SK-MEL-5 (cell line): Measurements from ENCODE around the gene MTRF1L.

DNA sequence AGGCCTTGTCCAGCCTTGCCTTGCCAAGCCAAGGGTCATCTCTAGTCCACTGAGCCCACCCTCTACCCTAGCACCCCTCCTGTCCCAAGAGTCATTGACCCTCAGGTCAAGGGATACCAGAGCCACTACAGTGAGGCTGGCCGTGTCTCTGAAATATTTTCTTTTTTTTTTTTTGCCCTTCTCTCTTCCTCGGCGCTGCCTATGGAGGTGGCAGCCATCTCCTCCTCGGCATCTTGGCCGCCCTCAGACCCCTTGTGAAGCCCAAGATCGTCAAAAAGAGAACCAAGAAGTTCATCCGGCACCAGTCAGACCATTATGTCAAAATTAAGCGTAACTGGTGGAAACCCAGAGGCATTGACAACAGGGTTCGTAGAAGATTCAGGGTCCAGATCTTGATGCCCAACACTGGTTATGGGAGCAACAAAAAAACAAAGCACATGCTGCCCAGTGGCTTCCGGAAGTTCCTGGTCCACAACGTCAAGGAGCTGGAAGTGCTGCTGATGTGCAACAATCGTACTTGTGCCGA lies 140.4 kb upstream of the AKAP12 start:
RAMPAGE:
- cytosol, long total RNA, result no peak
- long total RNA, result start-site peak on the plus strand centred at position 193 of the sequence, 36 bp wide, 16 and 23 reads in 2 replicates
- nucleus, long total RNA, result no peak

DNA sequence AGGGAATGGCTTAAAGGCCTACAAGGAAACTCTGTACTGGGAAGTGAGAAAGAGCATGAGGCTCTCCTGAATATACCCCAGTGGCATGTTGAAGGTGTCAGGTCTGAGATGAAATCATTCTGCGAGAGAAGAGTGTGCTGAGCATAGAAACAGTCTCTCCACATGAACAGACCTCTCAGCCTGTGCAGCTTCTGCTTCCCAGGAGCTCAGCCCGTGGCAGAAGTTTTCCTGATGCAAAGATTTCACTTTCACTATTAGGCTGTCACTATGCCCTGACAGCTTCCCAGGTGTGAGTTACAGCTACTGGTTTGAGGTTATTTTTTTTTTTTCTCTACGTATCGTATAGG lies 121.4 kb upstream of the AKAP12 start:
RAMPAGE:
- cytosol, long total RNA, result no peak
- long total RNA, result no peak
- nucleus, long total RNA, result no peak

GRCh38 chr6:151312765-151313664 lies 73.2 kb downstream of the AKAP12 start:
RAMPAGE:
- cytosol, long total RNA, result no peak
- long total RNA, result no peak
- nucleus, long total RNA, result no peak

RAMPAGE:
- cytosol, long total RNA, result no peak
- long total RNA, result no peak
- nucleus, long total RNA, result no peak
Measured at GRCh38 chr6:151341358-151342126, 49.8 kb downstream of the ZBTB2 start.

DNA sequence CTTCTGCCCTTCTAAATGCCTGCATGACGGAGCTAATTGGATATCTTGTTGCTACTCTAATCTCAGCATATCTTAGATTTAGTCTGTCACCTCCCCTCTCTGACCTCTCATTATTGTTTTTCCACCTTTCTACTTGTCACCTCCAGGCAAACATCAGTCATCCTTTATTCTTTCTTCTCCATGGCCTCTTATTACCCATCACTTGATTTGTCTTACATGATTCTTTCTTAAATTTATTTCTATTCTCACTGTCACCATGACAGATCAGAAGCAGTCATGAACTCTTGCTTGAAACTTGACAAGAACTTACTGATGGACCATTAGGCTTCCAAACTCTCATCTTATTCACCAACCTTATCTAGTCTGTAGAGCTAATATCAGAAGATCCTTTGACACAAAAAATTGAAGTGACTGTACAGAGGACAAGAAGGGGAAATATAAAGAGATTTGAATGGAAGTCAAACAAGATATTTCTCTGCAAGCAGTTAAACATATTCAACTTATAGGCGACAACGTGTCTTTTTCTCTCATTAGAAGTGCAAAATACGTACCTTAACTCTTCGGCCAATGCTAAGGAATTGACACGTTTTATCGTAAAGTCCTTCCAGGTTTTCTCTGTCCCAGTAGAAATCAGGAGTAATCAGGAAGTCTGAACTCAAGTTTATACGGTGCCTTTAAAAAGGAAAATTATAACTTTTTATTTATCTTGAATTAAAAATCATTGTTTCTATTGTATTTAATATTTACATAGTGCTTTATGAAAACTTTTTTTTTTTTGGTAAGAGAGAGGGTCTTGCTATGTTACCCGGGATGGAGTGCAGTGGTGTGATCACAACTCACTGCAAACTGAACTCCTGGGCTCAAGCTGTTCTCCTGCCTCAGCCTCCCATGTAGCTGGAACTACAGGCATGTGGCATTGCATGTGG lies 25.6 kb upstream of the ZBTB2 start:
RAMPAGE:
- cytosol, long total RNA, result no peak
- long total RNA, result no peak
- nucleus, long total RNA, result no peak

GRCh38 chr6:151656315-151656962 lies 151.0 kb upstream of the ESR1 start:
RAMPAGE:
- cytosol, long total RNA, result no peak
- long total RNA, result no peak
- nucleus, long total RNA, result no peak

GRCh38 chr6:151805281-151805897 lies 2.1 kb upstream of the ESR1 start:
RAMPAGE:
- cytosol, long total RNA, result no peak
- long total RNA, result no peak
- nucleus, long total RNA, result no peak

DNA sequence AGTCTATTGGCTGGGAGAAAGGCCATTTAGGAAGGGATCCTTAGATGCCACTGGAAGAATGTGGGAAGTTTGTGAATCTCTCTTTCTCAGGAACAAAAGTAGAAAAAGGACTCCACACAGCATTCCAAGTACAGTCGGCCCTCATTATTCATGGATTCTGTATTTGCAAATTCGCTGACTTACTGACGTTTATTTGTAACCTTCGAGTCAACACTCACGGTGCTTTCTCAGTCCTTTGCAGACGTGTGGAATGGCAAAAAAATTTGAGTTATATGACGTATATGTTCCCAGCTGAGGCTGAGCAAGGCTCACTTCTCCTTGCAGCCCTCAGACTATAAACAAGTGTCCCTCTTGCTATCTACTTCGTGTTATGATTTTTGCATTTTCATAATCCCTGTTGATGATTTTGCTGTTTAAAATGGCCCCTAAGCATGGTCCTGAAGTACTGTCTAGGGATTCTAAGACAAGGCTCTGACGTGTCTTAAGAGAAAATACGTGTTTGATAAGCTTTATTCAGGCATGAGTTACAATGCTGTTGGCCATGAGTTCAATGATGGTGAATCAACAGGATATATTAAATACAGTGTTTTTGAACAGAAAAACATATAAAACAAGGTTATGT lies 8.1 kb downstream of the ESR1 start:
RAMPAGE:
- cytosol, long total RNA, result no peak
- long total RNA, result no peak
- nucleus, long total RNA, result no peak

RAMPAGE:
- cytosol, long total RNA, result no peak
- long total RNA, result no peak
- nucleus, long total RNA, result no peak
Measured at GRCh38 chr6:152184742-152185850, 377.6 kb downstream of the ESR1 start.

RAMPAGE:
- cytosol, long total RNA, result no peak
- long total RNA, result no peak
- nucleus, long total RNA, result no peak
Measured at GRCh38 chr6:152301477-152302755, 335.2 kb downstream of the SYNE1 start.

RAMPAGE:
- cytosol, long total RNA, result no peak
- long total RNA, result no peak
- nucleus, long total RNA, result no peak
Measured at GRCh38 chr6:152401849-152402322, 235.3 kb downstream of the SYNE1 start.

DNA sequence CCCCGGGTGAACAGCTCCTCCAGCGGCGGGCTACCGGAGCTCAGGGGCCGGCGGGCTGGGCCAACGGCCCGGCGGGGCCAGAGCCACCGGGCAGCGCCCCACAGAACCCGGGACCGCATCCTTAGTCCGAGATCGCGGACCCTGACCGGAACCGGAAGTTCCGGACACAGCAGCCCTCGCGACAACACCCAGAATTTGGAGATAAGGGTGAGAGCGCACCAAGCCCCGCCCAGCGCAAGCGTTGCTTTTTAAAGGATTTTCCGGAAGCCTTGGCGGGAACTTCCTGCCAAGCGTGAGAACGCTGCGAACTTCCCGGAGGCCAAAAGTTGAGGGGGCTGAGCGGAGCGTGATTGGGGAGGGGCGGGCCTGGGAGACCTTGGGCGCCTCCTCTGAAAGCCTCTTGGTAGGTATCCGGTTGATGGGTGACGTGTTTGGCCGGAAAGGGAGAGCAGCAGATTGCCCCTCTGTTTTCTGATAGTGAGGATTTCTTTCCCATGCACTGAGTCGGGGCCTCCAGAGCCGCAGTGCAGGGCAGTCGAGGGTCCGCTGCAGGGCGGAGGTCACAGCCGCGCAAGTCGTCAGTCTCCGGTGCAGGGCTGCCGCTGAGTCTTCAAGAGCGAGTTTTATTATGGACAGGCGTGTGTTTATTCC lies at the start of gene MTRF1L:
Gene MTRF1L, minus strand, starts transcription at position 143 of the 651 bp plus-strand sequence.
RAMPAGE:
- cytosol, long total RNA, result no peak
- long total RNA, result start-site peak on the plus strand centred at position 518 of the sequence, 42 bp wide, 15 and 14 reads in 2 replicates
- nucleus, long total RNA, result start-site peak on the minus strand centred at position 105 of the sequence, 53 bp wide, 17 and 29 reads in 2 replicates; start-site peak on the plus strand centred at position 508 of the sequence, 62 bp wide, 54 and 31 reads in 2 replicates

GRCh38 chr6:153316125-153316457 lies 185.0 kb upstream of the RGS17 start:
RAMPAGE:
- cytosol, long total RNA, result no peak
- long total RNA, result no peak
- nucleus, long total RNA, result no peak

DNA sequence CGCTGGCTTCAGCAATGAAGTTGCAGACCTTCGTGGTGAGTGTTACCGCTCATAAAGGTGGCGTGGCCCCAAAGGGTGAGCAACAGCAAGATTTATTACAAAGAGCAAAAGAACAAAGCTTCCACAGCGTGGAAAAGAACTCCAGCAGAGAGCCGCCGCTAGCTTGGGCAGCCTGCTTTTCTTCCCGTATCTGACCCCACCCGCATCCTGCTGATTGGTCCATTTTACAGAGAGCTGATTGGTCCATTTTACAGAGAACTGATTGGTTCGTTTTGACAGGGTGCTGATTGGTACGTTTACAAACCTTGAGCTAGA lies 182.9 kb upstream of the OPRM1 start:
RAMPAGE:
- cytosol, long total RNA, result no peak
- long total RNA, result no peak
- nucleus, long total RNA, result no peak

RAMPAGE:
- cytosol, long total RNA, result no peak
- long total RNA, result no peak
- nucleus, long total RNA, result no peak
Measured at GRCh38 chr6:154256936-154257630, 99.5 kb downstream of the IPCEF1 start.

GRCh38 chr6:154448540-154449308 lies 61.8 kb downstream of the CNKSR3 start:
RAMPAGE:
- cytosol, long total RNA, result no peak
- long total RNA, result no peak
- nucleus, long total RNA, result no peak

DNA sequence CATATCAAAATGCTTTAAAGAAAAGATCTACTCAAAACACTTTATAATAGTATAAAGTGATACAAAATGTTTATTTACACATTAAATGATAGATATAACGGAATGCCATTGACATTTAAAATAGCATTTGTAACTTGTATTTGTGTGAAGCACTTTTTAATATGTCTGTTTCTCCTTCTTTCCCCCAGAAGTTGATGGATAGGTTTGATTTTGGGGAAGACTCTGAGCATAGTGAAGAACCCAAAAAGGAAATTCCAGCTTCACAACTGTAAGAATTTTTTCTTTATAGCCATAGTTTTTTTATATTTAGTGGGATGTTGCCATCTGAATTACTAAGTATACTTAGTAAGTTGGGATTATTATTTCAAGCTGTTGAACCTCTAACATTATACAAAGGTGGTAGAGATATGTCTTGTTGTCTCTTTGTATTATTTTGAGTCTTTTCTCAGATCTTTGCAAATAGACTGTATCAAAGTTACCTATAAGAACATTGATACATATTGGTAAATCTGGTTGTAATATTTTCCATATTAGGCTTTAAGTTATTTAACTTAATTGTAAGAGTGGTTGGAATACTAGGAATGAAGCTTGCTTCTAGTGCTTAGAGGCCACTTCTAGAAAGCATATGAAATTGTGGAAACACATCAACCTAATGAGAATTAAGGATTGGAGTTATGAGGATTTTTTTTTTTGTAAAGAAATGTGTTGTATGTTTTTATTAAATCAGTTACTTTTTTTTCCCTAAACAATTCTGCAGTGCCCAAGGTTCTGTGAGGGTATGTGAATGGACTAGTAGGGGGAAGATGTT lies 70.3 kb downstream of the SCAF8 start:
RAMPAGE:
- cytosol, long total RNA, result no peak
- long total RNA, result no peak
- nucleus, long total RNA, result no peak

DNA sequence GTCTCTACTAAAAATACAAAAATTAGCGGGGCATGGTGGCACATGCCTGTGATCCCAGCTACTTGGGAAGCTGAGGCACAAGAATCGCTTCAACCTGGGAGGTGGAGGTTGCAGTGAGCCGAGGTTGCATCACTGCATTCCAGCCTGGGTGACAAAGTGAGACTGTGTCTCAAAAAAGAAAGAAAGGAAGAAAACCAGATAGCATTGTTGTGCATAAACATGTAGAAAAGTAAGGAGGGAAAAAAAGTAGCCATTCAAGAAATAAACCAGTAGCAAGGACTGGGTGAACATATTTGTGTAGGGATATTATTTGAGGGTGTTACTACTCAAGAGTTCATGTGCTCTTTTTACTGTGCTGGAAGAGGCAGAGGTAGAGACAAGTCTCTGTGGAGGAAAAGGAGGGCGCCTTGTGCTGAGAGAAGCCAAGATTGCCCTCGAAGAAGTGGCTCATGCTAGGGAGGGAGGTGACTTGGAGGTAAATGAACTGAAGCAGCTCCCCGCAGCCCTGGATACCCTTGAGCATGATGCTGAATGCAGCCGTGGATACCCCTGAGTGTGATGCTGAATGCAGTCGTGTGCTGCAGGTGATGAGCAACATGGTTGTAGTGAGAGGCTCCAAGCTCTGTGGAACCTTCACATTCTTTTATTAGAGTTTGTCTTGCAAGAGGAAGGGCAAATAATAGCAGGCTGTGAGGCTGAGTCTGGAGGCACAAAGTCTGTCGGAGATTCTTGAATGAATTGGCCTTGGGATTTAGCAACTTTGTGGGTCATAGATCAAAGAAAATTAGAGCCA lies 120.5 kb upstream of the TIAM2 start:
RAMPAGE:
- cytosol, long total RNA, result no peak
- long total RNA, result no peak
- nucleus, long total RNA, result no peak

GRCh38 chr6:155153884-155154644 lies 109.7 kb upstream of the CLDN20 start:
RAMPAGE:
- cytosol, long total RNA, result no peak
- long total RNA, result no peak
- nucleus, long total RNA, result no peak

GRCh38 chr6:155228544-155228999 lies 35.2 kb upstream of the CLDN20 start:
RAMPAGE:
- cytosol, long total RNA, result no peak
- long total RNA, result no peak
- nucleus, long total RNA, result no peak